Bile duct (tissue), 1 donor: ENCODE measurements around a stretch of chr18.

DNA sequence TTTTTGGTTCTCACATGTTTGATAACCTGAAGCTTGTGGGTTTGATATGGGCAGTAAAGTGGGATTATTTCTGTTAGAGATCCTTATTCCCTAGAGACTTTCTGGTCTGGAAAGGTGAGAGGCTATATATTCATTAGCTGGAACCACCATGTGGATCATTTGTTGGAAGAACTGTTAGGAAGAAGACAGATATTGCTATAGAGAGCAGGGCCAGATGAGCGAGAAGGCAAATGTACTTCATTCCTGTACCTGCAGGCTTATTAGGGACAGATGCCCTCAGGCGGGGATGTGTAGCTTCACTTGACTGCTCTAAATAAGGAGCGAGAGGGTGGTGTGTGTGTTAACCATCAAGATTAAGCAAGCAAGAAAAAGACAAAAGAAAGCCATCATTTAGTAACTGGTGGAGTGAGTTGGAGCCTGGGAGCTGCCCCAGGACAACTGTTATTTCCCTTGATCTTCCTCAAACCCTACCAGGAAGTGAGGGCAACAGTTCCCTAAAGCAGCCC lies 36.4 kb downstream of the NEDD4L start:
- PRO-cap = no peak

- PRO-cap = no peak
Observed at GRCh38 chr18:58149167-58149773, 105.2 kb downstream of the NEDD4L start.

GRCh38 chr18:58257218-58258049 lies 213.4 kb downstream of the NEDD4L start:
- PRO-cap = no peak

DNA sequence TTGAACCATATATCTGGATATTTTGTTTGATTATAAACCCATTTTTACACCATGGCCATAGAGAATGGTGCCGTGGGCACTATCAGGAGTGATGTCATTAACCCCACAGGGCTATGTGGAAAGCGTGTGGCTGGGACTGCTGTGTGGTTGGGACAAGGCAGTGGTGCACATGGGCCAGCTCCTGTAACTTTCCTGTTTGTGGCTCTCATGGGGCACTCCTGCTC lies 240.6 kb downstream of the NEDD4L start:
- PRO-cap = no peak

- PRO-cap = unidirectional peak, minus-strand start at chr18:58400093
Observed at GRCh38 chr18:58399829-58400362, 229.0 kb downstream of the ALPK2 start.

GRCh38 chr18:58407689-58408008 lies 221.2 kb downstream of the ALPK2 start:
- PRO-cap = no peak

GRCh38 chr18:58454224-58455471 lies 174.2 kb downstream of the ALPK2 start:
- PRO-cap = no peak

DNA sequence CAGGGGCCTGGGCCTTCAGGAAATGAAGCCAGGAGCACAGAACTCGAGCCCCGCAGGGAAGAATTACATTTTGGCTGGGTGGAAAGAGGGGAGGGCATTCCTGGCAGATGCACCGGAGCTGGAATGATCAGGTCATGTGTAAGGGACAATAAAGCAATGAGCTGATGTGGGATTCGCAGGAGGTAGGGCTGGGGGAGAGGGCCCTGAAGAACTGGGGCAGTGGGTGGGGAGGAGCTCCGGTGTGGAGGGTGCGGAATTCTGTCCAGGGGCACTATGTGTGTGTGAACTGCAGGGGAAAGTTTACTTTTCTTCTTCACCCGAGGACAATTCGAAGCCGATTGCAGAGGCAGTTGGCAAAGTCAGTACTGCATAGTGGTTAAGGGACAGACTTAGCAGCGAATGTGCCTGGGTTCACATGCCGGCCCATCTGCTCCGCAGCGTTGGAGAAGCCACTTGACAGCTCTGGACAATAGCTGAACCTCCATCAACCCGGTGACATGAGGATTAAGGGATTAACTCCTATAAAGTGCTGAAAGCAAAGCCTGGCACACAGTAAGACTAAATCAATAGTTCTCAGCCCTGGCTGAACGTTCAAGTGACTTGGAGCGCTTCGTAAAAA lies 36.4 kb downstream of the ALPK2 start:
- PRO-cap = no peak

DNA sequence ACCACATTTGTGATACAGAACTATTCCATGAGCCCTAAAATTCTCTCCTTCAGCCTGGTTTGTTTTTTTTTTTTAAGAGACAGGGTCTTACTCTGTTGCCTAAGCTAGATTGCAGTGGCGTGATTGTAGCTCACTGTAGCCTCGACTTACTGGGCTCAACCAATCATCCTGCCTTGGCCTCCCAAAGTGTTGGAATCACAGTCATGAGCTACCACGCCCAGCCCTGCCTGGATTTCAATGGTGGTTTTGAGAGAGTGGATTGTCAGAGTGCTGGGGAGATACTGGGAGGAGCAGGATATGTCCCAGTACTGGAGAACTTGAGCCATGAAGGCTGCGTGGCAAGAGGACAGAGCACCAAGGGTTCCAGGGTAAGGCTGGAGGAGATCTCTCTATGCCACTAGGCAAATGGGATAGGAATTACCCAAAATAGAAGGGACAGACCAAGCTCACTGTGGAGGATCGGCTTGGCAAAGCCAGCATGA lies 46.2 kb downstream of the ZNF532 start:
- PRO-cap = no peak

DNA sequence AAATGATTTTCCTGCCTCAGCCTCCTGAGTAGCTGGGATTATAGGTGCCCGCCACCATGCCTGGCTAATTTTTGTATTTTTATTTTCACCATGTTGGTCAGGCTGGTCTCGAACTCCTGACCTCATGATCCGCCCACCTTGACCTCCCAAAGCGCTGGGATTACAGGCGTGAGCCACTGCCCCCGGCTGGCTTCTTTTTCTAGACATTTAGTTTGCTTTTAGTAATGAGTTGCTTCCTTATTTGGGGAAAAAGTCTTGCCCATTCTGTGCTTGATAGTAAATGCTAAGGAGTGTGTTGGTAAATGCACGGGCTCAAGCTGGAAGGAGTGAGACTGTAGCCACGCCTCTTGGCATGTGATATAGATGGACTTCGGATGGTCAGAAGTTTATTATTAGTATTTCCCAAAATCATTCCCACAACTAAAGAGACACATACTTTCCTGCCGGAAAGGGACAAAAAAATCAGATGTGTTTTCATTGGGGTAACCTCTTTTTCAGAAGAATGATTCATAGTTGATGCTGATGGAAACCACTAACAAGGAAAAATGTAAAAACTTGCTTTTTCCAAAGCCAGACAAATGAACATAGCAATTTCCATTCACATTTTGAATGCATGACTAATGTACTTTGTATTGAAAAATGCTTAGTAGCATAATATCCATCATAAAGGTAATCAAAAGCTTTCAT lies 133.1 kb downstream of the ZNF532 start:
- PRO-cap = no peak

- PRO-cap = no peak
Observed at GRCh38 chr18:59502364-59503358, 143.6 kb upstream of the LMAN1 start.

DNA sequence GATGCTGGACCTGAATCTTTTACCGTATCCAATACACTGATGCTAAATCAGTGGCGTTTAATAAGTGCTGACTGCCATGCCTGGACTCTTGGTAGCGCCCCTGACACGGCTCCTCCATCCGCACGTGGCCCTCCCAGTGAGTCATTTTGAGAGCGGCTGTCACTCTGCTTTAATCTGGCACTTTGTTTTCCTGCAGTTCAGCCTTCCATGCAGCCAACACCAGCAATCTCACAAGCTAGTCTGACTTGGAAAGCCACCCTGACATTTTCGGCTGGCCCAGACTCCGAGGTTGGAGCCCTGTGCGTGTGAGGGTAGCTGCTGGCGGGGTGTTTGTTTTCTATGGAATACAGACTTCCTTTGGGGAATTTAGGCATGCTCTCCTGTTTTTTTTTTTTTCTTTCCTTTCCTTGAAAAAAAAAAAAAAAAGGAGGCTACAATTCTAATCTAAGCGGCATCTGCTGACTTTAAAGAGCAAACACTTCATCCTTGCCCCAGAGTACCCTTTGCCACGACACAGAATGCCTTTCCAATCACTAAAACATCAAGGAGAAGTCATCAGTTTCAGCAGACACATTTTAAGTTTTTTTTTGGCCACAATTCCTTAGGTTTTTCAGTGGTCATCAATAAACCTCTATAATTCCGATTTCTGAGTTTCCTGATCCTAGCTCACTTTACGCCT lies 155.3 kb upstream of the LMAN1 start:
- PRO-cap = no peak

DNA sequence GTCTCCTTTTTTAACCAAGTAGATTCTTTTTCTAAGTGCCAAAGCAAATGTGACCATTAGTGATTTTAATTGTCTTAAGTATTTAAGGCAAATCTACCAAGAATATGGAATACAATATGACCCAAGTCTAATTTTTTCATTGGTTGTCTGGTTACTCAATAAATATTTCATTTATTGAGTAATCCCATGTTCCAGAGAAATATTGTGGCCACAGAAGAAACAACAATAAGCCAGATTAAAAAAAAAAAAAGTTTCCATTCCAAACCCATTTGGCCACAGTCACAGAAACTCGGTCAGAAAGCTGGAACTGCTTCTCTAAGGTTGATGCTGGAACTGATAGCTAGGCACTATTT lies 71.8 kb upstream of the CCBE1 start:
- PRO-cap = no peak

GRCh38 chr18:59881652-59882846 lies 17.7 kb upstream of the PMAIP1 start:
- PRO-cap = unidirectional peak, plus-strand start at chr18:59882157

DNA sequence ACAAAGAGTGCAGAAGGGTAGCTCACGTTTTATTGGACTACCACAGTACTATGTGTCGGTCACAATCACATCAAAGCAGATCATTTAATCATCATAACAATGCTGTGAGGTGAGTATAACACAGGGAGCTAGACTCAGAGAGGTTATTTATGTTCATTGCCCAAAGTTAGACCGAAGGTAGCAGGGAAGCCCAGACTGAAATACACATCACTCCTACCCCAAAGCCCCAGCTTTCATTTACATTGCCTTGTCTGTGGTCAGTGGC lies 160.7 kb downstream of the CDH20 start:
- PRO-cap = no peak

- PRO-cap = no peak
Observed at GRCh38 chr18:61732879-61733258, 159.9 kb downstream of the RNF152 start.

GRCh38 chr18:61838486-61839348 lies 54.1 kb downstream of the RNF152 start:
- PRO-cap = no peak

- PRO-cap = no peak
Observed at GRCh38 chr18:61887738-61888320, 5.0 kb downstream of the RNF152 start.

DNA sequence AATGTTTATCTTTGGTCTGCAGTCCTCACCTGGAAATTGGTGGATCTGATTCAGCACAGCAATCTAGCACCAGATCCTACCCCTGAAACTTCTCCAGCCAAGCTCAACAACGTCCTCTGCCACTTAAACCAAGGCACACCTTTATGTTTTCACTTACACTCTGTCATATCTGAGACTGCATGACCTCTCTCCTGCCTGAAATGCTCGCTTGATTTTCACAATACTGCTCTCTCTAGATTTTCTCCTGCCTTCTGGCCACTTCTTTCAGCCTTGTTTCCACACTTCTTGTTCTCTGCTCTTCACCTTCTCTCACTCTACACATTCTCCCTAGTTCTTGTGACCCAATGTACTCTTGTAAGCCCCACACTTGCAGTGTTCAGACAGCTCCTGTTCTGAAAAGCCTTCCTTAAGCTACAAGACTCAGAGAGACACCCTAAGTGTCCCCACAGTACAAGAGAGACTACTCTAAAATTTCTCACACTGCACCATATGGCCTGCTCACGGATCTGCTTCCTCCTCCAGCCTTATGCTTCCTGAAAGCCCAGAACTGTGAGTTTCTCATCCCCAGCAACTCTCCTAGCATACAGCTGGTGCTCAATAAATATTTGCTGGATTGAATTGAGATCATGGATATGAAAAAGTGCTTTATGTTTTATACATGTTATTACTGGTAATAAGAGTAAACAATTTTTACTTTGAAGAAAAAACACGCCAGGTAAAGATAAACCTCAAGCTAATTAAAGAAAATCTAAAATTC lies 118.2 kb downstream of the PIGN start:
- PRO-cap = no peak

GRCh38 chr18:62078917-62079503 lies 107.8 kb downstream of the PIGN start:
- PRO-cap = no peak